ENCODE measurements around a stretch of chr5.

DNA sequence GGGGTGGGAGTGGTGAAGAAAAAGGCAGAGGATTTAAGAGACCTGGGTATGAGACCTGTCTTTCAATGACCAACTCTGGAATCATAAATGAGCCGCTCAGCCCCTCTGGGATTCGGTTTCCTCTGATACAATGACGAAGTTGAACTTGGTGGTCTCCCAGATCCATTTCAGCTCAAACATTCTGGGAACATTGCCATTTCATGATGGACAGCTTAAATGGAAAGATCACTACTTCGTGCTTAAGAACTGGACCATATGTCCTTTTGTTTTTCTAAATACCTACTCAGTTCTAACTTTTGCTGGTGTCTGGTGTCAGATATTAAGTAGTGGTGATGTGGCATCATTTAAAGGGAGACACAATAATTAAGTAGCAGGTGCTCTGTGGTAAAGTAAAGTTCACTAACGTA is 48.0 kb downstream of the MARCHF11 start:
- RRBS: no CpG with 5 or more reads among the region's 5 CpGs

DNA sequence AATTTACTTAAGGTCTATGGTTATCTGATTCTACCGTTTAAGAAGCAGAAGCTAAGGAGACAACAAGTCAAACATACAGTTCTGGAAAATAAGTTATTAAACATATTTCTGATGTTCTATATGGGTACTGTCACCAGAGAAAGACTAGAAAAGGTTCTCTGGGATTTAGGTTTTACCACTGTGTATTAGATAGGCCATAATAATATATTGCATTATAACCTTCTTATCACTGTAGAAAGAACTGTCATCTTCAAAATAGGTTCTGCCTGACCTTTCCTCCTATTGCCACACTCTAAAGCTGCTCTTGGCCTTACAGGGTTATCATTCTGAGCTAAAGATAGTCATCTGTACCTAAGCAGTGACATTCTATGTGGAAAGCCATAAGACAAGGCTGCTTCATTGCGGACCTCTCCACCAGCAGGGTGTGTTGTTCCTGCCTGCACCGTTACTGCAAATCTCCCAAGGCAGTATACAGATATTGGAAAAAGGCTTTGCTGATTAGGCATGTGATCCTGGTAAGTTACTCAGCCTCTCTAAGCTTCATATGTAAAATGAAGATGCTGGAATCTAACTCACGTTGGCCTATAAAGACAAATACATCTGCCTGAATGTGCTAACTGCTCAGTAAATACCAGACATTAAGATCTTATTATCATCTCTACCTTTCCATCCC is 8.2 kb downstream of the ZNF622 start:
- RRBS: no CpG with 5 or more reads among the region's 4 CpGs

- RRBS: no CpG with 5 or more reads among the region's 6 CpGs
Observed at GRCh38 chr5:16486439-16487197, 21.0 kb upstream of the ZNF622 start.

- RRBS: no CpG with 5 or more reads among the region's 12 CpGs
Observed at GRCh38 chr5:16542041-16542931, 74.5 kb downstream of the RETREG1 start.

DNA sequence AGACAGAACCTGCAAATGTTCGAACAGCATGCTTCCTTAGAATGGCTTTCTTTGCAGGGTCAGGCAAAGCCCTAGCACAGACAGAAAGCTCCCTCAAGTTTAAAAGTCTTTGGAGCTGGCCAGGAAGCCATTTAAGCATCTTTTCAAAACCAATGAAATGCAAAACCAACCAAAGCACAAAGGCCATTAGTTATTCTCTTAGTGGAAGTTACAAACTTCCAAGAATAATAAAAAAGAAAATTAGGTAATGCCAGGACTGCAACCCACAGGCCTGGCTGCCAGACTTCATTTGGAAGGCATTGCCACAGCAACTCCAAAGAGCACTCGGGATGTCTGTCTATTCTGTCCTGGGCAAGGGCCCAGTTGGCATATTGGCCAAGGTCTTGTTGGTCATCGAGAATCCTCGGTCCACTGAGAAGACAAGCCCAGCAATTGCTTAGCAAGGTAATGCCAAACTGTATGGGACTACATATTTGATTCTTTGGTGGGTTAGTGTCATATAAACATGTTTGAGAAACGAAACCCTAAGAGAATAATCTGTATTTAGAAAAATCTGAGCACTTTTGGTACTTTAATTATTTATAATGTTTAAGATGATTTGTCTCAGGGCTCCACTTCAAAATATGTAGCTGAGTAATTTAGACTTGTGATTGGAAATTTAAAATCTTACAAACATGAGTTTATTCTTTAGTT is 41.3 kb downstream of the RETREG1 start:
- RRBS: no CpG with 5 or more reads among the region's 5 CpGs

DNA sequence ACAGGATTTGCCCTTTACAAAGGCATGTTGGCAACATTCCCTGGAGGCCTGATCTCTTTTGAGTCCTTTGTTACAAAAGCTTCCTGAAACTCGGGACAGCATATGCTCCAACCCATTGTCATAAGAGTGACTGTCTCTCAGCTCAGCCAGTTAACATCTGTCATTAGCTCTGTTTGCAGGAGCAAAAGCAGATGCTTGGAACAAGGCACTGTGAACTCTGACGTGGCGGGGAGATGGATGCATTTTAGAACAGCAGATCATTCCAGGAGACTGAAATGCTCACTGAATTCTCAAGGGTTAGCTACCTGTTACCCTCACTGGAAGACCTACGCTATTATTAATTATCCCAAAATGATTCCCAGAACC is 80.5 kb downstream of the MYO10 start:
- RRBS: no CpG with 5 or more reads among the region's 4 CpGs

GRCh38 chr5:16881053-16881422 is 55.0 kb downstream of the MYO10 start:
- RRBS: no CpG with 5 or more reads among the region's 2 CpGs

DNA sequence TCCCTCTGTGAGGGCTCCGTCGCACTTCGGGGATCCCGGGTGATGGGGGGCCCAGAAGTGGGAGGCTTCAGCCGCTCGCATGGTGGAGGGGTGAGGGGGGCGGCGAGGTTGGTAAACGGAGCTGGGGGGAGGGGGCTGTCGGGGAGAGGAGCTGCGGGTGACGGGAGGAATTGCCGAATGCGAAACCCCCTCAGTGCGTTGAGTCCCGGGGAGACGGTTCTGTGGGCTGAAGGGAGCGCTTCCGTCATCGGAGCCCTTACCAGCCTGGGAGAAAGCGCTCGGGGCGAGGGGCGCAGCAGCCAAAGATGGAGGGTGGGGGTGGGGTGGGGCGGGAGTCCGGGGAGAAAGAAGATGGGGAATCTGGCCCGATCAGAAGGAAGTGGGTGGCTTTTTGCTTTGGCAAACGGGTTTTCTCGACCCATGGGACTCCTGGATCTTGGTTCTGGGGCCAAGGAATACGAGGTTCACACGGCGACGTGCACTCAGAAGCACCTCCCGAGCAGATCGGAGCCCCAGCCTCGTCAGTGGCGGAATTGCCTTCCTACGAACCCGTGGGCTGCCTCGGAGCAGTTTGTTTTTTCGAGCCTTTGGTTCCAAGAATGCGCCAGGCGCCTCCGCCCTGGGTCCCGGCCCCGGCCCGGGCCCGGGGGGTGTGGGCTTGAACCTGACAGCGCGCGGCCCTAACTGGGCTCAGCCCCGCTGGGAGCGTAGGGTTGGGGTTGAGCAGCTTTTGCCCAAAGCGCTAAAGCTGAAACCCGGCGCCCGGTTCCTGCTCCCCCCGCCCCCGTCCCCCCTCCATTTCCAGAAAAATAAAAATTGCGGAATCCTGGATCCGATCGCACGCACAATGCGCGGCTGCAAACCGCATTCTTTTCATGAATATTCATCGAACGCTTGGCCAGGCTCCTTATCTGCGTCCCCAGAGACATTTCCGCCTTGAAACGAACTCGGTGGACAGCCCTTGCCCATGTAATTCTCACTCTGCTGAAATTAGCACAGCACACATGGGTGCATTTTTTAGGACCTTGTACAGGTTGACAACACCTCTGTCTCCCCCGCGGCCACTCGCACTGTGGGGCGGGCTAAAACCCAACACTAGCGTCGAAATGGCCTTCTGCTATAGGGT is 895 bp downstream of the BASP1 start:
- RRBS: 2% methylated on average over 4 of the region's 78 CpGs

DNA sequence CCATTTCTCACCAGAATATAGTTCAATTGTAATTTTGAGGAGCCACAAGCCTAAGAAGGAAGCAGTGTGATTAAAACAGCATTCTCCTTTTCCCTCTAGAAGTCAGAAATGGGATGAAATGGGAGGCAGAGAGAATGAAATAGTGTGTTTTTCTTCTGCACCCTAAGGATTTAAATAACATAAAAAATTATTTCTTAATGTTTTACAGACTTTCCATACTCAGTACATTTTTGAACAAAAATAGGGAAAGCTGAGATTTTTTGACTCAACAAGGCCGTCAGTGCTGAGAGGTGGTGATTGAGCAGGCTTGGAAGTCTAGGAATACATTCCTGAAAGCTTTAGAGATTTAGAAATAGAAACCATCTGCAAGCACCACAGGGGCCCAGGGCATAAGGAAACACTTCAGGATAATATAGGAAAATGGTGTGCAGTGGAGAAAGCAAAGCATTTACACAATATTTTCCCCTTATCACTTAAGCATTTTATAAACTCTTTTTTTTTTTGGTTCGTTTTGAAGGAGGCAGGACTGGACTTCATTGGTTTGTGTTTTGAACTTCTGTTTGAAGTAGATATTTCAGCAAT is 5.2 kb downstream of the BASP1 start:
- RRBS: no CpG with 5 or more reads among the region's 2 CpGs

DNA sequence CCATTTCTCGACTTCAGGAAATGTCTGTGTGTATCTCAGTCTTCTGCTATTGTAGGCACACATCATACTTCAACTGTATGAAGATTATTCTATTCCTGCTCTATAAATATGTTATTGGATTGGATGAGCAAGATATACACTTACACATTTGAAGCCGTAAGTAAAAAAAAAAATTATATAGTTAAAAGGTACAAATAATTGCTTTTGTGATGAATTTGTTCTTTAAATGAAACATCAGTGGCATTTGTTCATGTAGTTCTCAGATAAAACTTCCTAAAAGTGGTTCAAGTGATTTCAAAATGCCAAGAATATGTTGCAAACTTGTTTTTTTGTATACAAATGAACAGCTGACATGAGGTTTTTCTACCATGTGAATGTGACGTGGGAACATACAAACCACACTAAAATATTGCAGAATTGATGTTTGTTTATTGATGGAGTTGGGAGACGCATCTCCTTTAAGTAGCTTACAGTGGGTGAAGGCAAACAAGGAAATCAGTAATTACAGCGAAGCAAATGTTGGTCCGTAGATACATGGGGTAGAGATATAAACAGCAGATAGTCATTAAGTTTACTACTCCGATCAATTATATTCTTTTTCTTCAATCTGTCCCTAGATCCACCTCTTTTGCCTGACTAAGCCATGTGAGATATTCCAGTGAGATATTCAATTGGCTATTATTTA is 16.9 kb downstream of the BASP1 start:
- RRBS: no CpG with 5 or more reads among the region's 7 CpGs

DNA sequence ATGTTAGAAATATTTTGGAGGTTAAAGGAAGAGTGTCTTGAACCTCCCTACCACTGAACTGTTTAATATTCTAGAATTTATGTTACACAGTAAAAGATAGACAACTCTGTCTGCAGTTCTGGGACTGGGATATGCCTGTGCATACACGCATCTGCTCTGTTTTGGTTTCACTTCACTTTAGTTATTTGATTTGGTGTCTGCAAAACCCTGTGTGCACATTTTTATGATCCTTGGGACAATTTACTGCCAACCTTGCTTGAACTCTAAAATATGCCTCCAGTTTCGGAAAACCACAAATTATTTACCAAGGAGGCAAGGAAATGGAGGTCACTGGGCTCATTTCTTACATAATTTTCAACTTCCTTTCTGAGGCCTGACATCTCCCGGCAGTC is 55.2 kb downstream of the H3Y2 start:
- RRBS: no CpG with 5 or more reads among the region's 3 CpGs

DNA sequence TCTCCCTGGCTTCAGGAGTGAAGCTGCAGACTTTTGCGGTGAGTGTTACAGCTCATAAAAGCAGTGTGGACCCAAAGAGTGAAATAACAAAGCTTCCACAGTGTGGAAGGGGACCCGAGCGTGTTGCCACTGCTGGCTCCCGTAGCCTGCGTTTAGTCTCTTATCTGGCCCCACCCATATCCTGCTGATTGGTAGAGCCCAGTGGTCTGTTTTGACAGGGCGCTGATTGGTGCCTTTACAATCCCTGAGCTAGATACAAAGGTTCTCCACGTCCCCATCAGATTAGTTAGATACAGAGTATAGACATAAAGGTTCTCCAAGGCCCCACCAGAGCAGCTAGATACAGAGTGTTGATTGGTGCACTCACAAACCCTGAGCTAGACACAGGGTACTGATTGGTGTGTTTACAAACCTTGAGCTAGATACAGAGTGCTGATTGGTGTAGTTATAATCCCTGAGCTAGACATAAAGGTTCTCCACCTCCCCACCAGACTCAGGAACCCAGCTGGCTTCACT is 845.7 kb downstream of the CDH18 start:
- RRBS: no CpG with 5 or more reads among the region's 7 CpGs

GRCh38 chr5:20972300-20973095 is 984.5 kb upstream of the CDH18 start:
- RRBS: no CpG with 5 or more reads among the region's 9 CpGs

DNA sequence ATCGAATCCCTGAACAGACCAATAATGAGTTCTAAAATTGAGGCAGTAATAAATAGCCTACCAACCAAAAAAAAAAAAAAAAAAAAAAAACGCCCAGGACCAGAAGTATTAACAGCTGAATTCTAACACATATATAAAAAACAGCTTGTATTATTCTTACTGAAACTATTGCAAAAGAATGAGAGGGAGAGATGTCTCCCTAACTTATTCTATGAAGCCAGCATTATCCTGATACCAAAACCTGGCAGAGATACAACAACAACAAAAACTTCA is 327.7 kb downstream of the PRDM9 start:
- RRBS: no CpG with 5 or more reads among the region's 2 CpGs

DNA sequence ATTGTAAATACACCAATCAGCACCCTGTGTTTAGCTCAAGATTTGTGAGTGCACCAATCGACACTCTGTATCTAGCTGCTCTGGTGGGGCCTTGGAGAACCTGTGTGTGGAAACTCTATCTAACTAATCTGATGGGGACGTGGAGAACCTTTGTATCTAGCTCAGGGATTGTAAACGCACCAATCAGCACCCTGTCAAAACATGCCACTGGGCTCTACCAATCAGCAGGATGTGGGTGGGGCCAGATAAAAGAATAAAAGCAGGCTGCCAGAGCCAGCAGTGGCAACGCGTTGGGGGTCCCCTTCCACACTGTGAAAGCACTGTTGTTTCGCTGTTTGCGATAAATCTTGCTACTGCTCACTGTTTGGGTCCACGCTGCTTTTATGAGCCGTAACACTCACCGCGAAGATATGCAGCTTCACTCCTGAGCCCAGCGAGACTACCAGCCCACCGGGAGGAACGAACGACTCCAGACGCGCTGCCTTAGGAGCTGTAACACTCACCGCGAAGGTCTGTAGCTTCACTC is 82.1 kb upstream of the CDH9 start:
- RRBS: no CpG with 5 or more reads among the region's 19 CpGs

- RRBS: no CpG with 5 or more reads among the region's 3 CpGs
Observed at GRCh38 chr5:31408765-31409618, 122.9 kb downstream of the DROSHA start.

- RRBS: no CpG with 5 or more reads among the region's 6 CpGs
Observed at GRCh38 chr5:31663408-31663828, 24.5 kb downstream of the PDZD2 start.

- RRBS: no CpG with 5 or more reads among the region's 2 CpGs
Observed at GRCh38 chr5:31960742-31961210, 213.3 kb downstream of the GOLPH3 start.

- RRBS: no CpG with 5 or more reads among the region's 8 CpGs
Observed at GRCh38 chr5:32206885-32207376, 32.8 kb upstream of the GOLPH3 start.

DNA sequence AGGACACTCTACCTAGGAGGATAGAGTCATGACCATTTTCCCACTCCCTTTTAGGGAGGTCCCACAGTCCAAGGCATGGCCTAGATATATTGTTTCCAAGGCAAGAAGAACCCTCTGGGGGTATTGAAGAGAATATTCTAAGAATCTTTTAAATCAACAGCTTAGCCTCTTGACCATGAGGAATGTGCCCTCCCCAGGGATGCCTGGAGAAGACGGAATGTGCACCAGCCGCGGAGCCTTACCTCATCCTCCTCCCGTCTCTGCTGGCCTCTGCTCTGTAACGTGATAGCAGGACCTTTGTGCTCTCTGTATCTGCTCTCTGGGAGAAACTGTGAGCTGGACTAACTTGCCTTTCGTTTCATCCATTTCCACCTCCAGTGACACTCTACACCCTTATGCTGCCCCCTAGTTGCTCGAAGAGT is 141.3 kb downstream of the NPR3 start:
- RRBS: no CpG with 5 or more reads among the region's 7 CpGs